Stomach (tissue), 7 donors: ENCODE measurements around the gene GALNT5.

GRCh38 chr2:151275351-151275911, 13.8 kb upstream of the RBM43 start:
- PRO-cap = no peak
- RAMPAGE, long total RNA, 5 experiments = no peak in any of the 5 experiments
- RRBS = no CpG with 5 or more reads among the region's 8 CpGs

GRCh38 chr2:151290068-151290598, 665 bp upstream of the NMI start:
- PRO-cap = no peak
- RAMPAGE, long total RNA, 5 experiments = no peak in any of the 5 experiments
- RRBS = no CpG with 5 or more reads among the region's 5 CpGs

DNA sequence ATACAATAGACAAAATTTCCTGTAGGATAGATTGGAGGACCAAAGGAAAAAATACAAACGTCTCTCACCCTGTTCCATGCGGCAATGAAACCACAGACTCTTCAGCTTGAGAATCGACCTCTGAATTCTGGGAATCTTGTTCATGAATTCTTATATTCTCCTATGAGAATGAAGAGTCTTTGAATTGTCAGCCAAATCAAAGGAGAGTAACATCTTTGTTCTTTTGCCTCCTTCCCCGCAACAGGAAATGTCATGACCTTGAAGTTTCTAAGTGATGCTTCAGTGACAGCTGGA, 21.7 kb downstream of the TNFAIP6 start:
- PRO-cap = no peak
- RAMPAGE, long total RNA, 5 experiments = no peak in any of the 5 experiments
- RRBS = no CpG with 5 or more reads among the region's 4 CpGs

- PRO-cap = no peak
- RAMPAGE, long total RNA, 5 experiments = start-site peak on the plus strand in 2 of 5 experiments, at chr2:151465104-151465533 at its widest, 9 to 36 reads per replicate
- RRBS = no CpG with 5 or more reads among the region's 5 CpGs
Measured at GRCh38 chr2:151464929-151465684, 55.4 kb downstream of the RIF1 start.

- PRO-cap = no peak
- RAMPAGE, long total RNA, 5 experiments = no peak in any of the 5 experiments
- RRBS = no CpG with 5 or more reads among the region's 1 CpG
Measured at GRCh38 chr2:151730289-151730603, 4.0 kb downstream of the NEB start.

- PRO-cap = no peak
- RAMPAGE, long total RNA, 5 experiments = no peak in any of the 5 experiments
- RRBS = no CpG with 5 or more reads among the region's 11 CpGs
Measured at GRCh38 chr2:151760065-151760758, 25.9 kb upstream of the NEB start.

DNA sequence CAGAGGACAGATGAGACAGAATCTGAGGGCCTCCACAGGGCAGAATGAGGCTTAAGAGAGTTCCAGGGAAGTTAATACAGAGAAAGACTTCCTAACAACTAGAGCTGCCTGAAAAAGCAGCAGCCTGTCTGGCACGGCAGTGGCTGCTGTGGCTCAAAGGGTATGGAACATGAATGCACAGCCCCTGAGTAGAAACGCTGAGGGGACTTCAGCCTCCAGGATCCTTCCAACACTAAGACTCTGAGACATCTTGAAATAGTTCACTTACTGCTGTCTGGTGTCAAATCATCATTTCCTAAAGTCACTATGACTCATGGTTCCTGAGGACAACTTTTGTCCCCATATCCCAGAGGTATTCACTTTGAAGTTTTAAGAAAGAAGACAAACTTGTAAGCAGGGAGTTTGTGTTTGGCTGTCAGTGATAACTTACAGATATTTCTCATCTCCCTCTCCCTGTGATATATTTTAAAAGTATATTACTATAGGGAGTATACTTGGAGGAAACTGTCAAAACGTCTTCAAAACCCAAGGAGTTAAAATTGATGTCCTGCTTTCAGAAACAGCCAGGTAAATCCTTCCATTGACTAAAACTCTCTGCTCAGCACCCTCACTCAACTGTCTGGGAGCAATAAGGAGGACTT, 33.3 kb upstream of the NEB start:
- PRO-cap = no peak
- RAMPAGE, long total RNA, 5 experiments = no peak in any of the 5 experiments
- RRBS = no CpG with 5 or more reads among the region's 3 CpGs

- PRO-cap = no peak
- RAMPAGE, long total RNA, 5 experiments = no peak in any of the 5 experiments
- RRBS = no CpG with 5 or more reads among the region's 4 CpGs
Measured at GRCh38 chr2:151860325-151860703, 32.1 kb upstream of the ARL5A start.

DNA sequence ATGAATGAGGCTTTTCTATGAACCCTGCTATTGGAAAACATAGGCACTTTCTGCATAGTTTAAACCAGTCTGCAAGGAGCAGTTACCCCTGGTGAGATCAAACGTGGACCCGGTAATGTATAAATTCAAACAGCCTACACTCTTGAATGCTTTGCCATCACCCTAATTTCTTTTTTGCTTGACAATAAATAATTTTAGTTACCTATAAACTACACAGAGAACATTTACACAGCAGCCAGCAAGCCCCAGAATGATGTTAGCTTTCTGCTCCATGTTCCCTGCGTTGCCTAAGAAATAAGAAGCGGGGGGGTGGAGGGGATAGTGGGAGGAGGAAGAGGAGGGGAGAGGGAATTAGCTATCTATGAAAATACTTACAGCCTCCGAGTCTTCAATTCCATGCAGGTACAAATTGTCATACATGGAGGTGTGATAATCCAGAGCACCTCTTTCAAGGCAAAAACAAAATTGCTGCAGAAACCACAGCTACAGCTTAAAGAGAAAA, 125.5 kb downstream of the CACNB4 start:
- PRO-cap = no peak
- RAMPAGE, long total RNA, 5 experiments = no peak in any of the 5 experiments
- RRBS = no CpG with 5 or more reads among the region's 5 CpGs

DNA sequence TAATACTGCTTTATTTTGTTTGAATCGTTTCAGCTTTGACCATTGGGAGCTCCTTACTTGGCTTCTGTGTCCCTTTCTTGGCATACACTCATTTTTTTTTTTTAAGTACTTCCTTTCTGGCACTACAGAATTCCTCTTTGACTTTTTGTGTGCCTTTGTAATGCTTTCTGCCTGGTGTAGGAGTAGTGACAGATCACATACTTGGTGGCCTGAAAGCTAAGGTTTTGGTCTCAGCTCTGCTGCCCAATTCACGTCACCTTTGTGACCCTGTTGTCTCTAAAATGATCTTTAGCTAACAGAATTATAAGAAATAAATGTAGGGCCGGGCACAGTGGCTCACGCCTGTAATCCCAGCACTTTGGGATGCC, 68.5 kb downstream of the FMNL2 start:
- PRO-cap = no peak
- RAMPAGE, long total RNA, 5 experiments = no peak in any of the 5 experiments
- RRBS = no CpG with 5 or more reads among the region's 4 CpGs

DNA sequence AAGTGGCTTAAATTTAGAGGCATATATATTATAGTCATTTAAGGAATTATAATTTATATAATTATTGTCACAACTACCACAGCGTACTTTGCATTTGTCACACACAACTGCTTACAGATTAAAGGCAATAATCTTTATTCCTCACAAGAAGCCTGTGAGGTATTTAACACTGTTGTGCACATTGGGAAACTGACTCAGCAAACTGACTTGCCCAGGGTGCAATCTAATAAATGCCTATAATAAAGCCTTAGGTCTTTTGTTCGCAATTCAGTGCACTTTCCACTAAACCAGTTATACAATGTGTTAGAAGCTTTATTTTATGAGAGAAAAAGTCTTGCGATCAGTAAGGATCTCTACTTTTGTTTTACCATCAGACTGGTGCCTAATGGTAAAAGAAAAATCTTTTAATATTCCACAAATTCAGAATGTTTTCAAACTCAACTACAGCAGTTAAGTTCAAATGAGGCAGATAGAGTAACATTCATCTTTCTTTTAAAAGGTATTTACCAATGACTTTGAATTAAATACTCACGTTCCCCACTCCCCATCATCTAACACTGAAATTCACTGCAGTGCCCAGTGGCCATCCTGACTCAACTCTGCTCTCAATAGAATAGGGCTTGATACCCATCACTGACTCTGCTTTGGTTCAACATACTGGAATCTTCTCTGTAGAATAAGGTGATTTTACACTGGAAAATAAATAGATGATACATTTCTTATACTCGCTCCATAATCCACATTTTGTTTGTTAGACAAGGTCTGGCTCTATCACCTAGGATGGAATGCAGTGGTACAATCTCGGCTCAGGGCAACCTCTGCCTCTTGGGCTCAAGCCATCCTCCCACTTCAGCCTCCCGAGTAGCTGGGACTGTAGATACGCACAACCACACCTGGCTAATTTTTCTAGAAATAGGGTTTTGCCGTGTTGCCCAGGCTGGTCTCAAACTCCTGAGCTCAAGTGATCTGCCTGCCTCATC, 66.6 kb downstream of the PRPF40A start:
- PRO-cap = no peak
- RAMPAGE, long total RNA, 5 experiments = no peak in any of the 5 experiments
- RRBS = no CpG with 5 or more reads among the region's 9 CpGs

- PRO-cap = bidirectional peak, plus-strand start at chr2:152717630, minus-strand start at chr2:152717433; bidirectional peak, plus-strand start at chr2:152717879, minus-strand start at chr2:152717881; bidirectional peak, plus-strand start at chr2:152718075, minus-strand start at chr2:152717997; bidirectional peak, plus-strand start at chr2:152718288, minus-strand start at chr2:152718252
- RAMPAGE, long total RNA, 5 experiments = start-site peak on the plus strand in 3 of 5 experiments, at chr2:152717630-152718622 at its widest, 18 to 576 reads per replicate; start-site peak on the minus strand in 1 of 5 experiments, at chr2:152717831-152717901 at its widest, 223 reads per replicate
- RRBS = 1% methylated on average over 14 of the region's 75 CpGs
Measured at GRCh38 chr2:152717556-152718375, 505 bp upstream of the PRPF40A start.

GRCh38 chr2:153388214-153388617, 90.3 kb downstream of the RPRM start:
- PRO-cap = no peak
- RAMPAGE, long total RNA, 5 experiments = no peak in any of the 5 experiments
- RRBS = no CpG with 5 or more reads among the region's 1 CpG

DNA sequence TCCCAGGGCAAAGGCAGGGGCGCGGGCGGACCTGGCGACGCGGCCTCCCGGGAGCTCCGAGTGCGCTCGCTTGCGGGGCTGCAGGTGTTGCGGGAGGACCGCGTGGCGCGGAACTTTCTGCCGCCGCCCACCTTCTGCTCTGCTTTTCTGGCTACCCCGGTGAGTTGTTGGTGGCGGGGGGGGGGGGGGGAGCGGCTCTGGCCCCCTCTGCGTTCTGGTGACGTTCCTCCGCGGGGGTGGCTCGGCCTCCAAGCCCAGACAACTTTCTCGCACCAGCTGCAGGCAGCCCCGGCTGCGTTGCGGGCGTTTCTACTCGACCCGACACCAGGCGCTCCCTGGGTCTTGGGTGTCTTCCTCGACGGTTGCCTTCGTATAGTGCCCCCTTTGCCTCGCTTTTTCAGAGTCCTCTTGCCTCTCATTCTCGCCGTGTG, 738 bp downstream of the GALNT13 start:
- PRO-cap = no peak
- RAMPAGE, long total RNA, 5 experiments = no peak in any of the 5 experiments
- RRBS = 20% methylated on average over 15 of the region's 40 CpGs

DNA sequence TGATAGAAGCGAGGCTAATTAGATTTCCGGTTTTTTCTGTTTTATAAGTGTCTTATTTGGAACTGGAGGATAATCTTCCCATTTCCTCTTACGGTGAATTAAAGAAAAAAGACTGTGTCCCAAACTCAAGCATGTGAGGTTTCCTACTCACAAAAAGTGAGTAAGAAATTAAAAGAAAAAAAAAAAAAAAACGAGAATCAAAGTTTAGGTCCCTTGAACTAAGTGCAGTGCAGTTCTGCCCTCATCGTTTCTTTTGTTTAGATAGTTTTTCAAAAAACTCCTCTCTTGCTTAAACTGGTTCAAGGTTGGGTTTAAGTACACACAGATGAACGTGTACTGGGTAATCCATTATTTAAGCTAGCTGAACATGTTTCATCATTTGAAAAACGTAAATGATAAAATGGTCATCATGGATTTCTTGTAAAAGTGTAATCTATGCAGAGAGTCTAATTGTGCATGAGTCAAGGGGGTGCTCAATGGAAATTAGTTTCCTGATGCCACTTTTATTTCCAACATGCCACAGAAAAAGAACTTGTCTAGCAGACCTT, 235.8 kb upstream of the KCNJ3 start:
- PRO-cap = no peak
- RAMPAGE, long total RNA, 5 experiments = no peak in any of the 5 experiments
- RRBS = no CpG with 5 or more reads among the region's 7 CpGs

DNA sequence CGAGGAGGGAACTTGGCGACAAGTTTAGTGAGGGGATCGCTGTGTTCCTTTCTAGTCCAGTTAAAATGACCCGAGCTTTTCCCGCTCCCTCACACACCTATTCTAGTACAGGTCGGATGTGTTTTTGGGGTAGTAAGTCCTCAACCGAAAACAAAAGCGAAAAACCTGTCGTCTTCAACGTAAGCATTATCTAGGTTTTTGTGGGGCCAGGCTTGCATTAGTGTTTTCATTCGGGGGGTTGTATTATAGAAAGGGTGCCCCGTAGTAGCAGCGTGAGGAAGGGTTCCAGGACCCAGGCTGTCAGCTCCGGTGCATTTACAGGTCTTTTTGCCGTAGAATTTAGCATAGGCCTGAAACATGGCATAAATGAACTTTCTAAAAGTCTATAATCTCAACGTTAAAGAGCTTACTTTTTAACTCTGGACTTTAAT, 10.3 kb upstream of the NR4A2 start:
- PRO-cap = bidirectional peak, plus-strand start at position 185 of the sequence, minus-strand start at position 104 of the sequence
- RAMPAGE, long total RNA, 5 experiments = no peak in any of the 5 experiments
- RRBS = no CpG with 5 or more reads among the region's 16 CpGs

- PRO-cap = no peak
- RAMPAGE, long total RNA, 5 experiments = no peak in any of the 5 experiments
- RRBS = no CpG with 5 or more reads among the region's 1 CpG
Measured at GRCh38 chr2:157221381-157221767, 36.1 kb upstream of the GALNT5 start.

GRCh38 chr2:157250864-157251106, 6.7 kb upstream of the GALNT5 start:
- PRO-cap = no peak
- RAMPAGE, long total RNA, 5 experiments = no peak in any of the 5 experiments
- RRBS = no CpG with 5 or more reads among the region's 3 CpGs

DNA sequence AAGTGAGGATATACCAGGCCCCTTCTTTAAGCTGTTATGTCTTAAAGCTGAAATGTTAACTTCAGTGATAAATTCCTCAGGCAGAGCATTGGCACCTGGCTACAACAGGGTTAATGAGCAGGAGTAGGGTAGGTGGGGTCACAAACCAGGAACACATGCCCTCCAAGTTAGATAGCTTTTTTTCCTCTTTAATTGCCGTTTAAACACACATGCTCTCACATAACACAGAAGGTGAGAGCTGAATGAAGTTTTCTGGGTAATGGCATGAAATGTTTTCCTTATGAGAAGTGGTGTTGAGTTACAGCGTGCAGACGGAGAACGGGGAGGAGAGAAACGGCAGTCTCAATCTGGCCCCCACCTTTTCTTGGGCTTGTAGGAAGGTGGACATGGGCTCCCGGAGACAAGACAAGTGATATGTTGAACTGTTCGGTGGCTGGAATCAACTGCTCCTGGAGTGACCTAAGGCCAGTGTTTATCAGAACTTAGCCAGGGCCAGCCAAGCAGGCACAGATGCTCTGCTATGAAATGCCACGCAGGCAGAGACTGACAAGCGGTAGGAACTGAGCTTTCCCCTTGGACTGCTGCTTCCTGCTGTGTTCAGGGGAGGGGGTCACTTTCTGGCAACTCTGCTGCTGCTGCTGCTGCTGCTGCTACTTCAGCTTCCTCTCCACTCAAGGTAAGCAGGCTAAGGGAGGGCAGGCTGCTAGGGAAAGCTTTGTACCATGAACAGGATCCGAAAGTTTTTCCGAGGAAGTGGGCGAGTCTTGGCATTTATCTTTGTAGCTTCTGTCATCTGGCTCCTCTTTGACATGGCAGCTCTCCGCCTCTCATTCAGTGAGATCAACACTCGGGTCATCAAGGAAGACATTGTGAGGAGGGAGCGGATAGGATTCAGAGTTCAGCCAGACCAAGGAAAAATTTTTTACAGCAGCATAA, at the start of gene GALNT5:
Gene GALNT5 (plus strand): TSS at position 345 of the 936 bp plus-strand sequence.
- PRO-cap = unidirectional peak, plus-strand start at position 310 of the sequence; bidirectional peak, plus-strand start at position 539 of the sequence, minus-strand start at position 445 of the sequence; unidirectional peak, plus-strand start at position 539 of the sequence
- RAMPAGE, long total RNA, 5 experiments = start-site peak on the plus strand in 3 of 5 experiments, centred at positions 204 to 862 of the sequence, 8 to 110 reads per replicate
- RRBS = no CpG with 5 or more reads among the region's 15 CpGs

- PRO-cap = no peak
- RAMPAGE, long total RNA, 5 experiments = no peak in any of the 5 experiments
- RRBS = no CpG with 5 or more reads among the region's 2 CpGs
Measured at GRCh38 chr2:157410283-157410792, 33.6 kb downstream of the CYTIP start.